LHCN-M2 (cell line): ENCODE data around the genes ST7 and CPED1.

GRCh38 chr7:112422601-112423438 is 27.4 kb upstream of the IFRD1 start:
- RAMPAGE, long total RNA, result no peak

DNA sequence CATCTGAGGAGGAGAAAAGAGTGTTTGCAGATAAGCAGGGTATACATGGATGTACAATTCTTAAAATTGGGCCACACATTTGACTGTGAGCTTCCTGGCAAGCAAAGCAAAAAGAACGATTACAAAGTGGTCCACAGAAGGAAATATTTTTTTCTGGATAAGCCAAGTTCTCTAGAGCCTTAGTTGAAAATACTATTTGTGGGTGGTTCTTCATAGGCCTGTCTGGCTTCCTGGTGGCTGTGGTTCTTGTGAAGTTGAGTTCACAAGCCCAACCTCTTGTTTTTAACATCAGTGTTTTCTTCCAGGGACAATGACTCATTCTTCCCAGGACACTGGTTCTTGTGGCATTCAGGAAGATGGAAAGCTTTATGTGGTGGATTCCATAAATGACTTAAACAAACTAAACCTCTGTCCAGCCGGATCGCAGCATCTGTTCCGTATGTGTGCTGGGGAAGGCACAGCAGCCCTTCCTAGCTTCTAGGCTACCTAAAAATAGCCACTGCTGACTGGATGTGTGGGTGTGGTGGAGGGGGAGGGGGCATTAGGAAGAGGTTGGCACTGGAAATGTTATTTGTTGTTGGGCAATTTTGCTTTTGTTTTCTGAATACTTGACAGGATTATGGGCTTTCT is 3.8 kb downstream of the LSMEM1 start:
- RAMPAGE, long total RNA, result no peak

GRCh38 chr7:113593489-113594376 is 325.1 kb downstream of the PPP1R3A start:
- RAMPAGE, long total RNA, result no peak

- RAMPAGE, long total RNA, result no peak
These were observed 169.4 kb upstream of the PPP1R3A start for GRCh38 chr7:114088072-114088699.

DNA sequence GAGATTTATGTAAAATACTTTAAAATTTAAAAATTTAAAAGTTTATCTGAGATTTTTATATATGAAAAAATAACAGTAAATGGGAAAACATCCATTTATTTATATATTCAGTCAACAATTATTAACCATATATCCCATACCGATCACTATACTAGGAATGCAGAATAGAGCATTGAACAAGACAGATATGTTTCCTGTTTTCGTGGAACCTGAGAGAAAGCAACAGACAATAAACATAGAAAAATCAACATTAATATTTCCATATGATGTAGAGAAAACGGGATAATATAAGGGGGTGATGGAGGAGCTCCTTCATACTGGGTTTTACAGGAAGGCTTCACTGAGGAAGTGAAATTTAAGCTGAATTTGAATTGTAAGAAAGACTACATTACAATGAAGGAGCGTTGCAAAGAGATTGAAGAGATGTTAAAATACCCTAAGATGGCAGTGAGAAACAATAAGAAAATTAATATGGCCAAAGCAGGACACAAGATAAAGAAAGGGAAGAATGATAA is 17.4 kb upstream of the FOXP2 start:
- RAMPAGE, long total RNA, result no peak

- RAMPAGE, long total RNA, result no peak
These were observed 1.0 kb upstream of the FOXP2 start for GRCh38 chr7:114413547-114414041.

DNA sequence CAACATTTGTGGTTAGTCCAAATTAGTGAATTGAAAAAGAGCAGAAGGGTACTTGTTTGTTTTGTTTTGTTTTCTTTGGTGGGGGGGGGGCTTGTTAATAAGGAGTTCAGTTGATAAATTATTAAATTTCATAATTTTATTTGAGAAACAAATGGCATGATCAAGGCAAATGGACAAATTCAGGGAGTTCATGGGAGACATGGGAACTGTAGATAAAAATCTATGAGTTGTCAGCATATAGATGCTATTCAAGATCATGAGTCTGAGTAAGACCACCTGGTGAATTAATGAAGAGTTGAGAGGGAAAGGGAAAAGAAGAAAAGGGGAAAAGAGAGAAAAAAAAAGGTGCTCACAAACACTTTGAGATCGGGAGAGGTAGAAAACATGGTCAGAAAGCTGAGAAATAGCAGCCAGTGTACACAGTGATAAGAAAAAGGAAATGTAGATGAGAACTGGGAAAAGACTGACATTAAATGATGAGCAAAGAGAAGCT is 95.0 kb downstream of the FOXP2 start:
- RAMPAGE, long total RNA, result no peak

DNA sequence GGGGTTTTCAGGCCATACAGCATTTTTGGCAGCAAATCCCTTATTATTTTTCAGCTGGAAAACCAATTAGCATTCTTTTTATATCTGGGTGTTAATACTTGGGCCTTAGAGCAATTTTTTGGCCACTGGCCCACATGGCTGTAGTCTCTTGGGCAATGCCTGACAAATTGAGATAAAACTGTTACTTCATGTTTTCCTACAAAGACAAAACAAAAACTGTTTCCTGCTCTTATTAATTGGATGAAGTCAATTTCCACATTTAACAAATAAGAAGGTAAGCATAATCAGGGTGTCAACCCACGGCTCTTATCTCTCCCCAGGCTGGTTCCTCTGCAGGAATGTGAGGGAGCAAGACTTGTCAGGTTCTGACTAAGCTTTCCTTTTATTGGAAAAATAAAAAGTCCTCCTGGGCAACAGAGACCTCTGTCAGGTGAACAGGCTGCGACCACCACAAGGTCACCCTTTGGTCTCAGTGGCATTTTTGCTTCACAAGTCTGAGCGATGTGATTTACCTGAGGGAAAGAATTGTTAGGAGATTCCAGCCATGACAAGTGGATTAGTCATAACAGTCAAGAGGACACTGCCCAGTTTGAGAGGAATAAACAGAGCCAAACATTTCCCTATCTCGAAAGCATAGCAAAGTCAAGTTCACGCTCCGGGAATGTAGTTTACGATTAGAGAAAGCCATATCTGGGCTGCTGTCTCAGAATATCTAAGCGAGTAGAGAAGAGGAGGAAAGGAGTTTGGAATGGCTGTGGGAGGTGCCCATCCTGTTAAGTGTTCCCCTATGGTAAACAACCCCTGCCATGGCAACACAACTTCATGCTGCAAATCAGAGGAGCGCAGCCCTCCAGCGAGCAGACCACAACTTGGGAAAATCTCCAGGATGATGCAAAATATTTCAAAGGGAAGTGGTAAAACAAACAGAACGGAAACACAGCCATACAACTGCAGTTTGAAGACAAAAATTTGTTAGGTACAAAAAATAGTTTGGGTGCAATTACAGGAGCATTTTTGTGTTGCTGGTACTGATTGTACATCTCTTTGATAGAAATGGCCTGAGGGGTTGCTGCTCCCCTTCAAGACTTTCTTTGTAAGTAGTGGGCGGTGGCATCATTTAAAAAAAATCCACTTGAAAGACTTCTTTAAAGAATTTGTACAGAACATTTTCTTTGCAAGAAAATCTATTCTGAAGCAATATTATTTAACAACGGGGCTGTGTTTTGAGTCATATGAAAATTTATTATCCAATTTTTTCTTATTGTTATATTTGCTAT is 144.6 kb downstream of the TES start:
- RAMPAGE, long total RNA, result no peak

DNA sequence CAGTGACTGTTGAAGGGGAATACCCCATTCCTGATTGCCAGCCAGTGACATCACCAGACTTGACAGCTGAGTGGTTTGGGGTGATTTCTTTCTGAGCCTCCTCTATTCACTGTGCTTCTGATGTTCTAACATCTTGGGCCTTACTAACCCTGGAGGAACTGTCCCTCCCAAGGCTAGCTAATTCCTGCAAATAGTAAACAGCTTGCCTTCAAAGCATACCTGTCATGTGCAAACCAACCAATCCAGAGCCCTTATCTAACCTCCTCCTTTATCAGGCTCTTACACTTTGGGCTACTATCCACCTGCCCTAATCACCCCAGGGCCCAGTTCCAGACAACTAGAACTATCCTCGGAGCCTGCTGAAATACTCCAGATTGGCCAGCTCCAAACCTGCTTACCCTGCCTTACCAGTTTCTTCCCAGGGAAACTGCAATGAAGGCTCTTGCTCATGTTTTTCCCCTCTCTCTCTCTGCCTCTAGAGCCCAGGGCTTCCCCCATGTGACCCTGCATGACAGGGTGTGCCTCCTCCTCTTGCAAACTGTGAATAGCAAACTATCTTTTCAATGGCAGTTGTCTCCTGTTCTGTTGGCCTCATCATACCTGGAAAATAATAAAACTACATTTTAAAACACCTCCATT is 81.5 kb upstream of the CAPZA2 start:
- RAMPAGE, long total RNA, result no peak

GRCh38 chr7:116810218-116810787 is 52.1 kb upstream of the CAPZA2 start:
- RAMPAGE, long total RNA, result no peak

DNA sequence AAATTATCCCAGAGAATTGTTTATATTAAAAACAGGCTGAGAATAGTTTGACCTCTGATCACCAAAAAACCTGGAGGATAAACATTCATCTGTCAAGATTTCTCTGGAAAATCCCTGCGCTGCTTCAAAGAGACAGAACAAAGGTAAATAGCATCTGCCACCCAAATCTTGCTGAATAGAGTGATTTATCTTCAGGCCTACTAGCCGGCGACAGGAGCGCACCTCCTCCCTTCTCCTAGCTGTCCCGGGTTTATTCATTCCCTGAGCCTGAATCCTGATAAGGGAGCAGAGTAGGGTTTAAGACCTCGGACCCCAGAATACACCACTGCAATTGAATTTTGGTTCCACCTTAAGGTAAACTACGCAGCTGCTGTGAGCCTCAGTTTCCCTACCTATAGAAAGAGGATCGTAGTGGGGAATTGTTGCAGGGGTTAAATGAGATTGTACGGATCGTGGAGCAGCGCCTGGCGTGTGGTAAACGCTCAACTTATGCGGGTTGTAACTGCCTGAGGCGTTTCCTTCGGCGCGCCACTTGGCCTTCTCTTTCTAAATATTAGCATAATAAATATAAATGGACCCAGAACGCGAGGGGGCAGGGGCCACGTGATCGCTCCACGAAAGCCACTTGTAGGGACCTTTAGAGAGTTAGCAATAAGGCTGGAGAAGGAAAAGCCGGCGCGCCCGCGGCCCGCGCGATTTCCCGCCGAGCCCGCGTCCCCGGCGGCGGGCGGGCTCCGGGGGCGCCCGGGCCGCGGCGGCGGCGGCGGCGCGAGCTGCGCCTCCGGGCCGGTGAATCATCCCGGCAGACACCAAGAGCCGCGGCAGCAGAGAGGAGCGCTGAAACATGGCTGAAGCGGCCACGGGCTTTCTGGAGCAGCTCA is at the start of gene ST7:
TSS of gene ST7 (plus strand) at position 805 of the 881 bp plus-strand sequence.
- RAMPAGE, long total RNA, result no peak

- RAMPAGE, long total RNA, result no peak
These were observed 381 bp downstream of the ST7 start for GRCh38 chr7:116953578-116954186.

DNA sequence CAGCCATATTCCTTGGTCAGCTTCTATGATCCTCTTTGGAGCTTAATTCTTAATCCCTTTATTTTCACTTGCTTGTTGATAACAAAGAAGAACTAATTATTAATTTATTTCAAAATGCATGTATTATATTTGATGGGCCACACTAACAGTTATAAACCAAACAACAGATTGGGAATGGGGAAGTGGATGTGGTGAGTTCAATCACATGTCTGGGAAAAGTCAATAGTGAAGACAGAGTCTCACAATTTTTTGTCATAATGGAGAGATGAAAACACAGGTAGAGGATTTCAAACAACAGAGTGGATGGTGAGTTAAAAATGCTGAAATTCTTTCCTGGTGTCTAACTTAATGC is 1.7 kb upstream of the CFTR start:
- RAMPAGE, long total RNA, result no peak

GRCh38 chr7:117478889-117479260 is 950 bp upstream of the CFTR start:
- RAMPAGE, long total RNA, result no peak

DNA sequence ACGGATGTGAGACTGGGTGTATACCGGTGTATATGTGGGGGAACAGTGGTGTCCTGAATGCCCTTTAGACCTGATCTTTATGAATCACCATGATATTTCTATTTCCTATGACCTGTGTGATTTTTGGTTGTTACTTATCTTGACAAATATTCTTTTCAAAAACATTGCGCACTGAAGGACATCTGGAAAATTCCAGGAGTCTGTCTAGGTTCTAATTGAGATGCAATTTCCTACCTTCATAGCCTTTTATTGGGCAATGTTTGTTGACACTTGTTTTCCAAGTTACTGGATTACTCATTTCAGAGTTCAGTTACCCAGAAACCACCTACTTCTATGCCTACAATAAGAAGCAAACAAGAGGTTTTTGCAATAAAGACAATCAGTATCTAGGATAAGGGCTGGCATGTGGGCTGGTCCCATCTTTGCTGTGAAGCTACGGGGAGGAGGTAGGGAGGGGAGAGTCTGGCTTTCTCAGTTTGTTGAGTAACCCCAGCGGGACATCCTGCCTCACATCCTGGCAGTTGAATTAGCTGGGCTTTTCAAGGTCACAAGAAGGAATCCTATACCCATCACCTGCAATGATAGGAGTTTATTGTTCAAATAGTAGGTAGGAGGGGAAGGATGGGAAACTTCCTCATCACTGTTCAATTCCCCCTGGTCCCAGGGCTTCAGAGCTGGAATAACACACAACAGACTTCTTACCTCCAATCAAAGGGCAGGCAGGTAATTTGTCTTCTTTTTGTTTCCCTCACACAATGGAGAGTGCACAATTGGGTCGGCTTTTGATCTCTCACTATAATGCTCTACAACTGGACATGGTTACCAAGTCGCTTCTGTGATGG is 190.2 kb downstream of the CTTNBP2 start:
- RAMPAGE, long total RNA, result no peak

DNA sequence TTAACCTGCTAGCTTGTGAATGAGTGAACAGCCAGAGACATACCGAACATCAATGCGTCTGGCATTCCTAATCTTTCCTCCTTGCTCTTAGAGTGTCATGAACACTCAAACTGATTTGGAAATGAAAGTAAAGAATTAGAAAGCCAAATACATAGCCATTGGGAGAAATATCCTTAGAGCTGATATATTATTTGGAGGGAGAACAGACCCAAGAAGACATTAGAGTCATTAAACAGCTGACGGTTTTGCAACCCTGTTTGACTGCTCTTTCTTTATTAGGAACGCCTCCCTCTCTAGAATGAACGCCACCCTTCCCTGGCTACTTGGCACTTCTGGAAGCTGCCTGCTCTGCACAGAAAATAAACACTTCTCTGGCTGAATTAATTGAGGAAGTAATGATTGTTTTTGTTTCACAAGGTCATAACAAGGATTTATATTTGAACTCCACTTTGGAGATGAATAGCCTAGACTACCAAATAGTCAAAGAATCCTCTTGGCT is 42.8 kb downstream of the CTTNBP2 start:
- RAMPAGE, long total RNA, result no peak

GRCh38 chr7:120395321-120396142 is 122.6 kb downstream of the KCND2 start:
- RAMPAGE, long total RNA, result no peak

DNA sequence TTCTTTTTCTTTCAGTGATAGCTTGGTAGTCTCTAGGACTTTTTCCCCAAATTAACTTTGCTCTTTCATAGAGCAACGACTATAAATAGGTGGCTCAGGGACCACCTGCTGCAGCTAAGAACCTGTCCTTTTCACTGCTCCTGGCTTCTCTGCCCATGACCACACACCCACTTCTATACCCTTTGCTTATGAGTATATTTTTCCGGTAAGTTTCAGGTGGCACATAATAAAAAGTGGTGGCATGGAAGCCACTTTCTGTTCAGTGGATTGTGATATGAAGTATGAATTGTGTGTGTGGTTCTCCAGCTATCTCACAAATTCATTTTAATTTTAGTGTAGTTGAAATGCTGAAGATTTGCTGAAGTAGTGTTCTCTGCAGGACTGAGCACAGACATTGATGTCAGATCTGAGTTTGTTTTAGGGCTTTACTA is 1.3 kb downstream of the ING3 start:
- RAMPAGE, long total RNA, result no peak

- RAMPAGE, long total RNA, result no peak
These were observed 875 bp upstream of the CPED1 start for GRCh38 chr7:120987501-120988170.

DNA sequence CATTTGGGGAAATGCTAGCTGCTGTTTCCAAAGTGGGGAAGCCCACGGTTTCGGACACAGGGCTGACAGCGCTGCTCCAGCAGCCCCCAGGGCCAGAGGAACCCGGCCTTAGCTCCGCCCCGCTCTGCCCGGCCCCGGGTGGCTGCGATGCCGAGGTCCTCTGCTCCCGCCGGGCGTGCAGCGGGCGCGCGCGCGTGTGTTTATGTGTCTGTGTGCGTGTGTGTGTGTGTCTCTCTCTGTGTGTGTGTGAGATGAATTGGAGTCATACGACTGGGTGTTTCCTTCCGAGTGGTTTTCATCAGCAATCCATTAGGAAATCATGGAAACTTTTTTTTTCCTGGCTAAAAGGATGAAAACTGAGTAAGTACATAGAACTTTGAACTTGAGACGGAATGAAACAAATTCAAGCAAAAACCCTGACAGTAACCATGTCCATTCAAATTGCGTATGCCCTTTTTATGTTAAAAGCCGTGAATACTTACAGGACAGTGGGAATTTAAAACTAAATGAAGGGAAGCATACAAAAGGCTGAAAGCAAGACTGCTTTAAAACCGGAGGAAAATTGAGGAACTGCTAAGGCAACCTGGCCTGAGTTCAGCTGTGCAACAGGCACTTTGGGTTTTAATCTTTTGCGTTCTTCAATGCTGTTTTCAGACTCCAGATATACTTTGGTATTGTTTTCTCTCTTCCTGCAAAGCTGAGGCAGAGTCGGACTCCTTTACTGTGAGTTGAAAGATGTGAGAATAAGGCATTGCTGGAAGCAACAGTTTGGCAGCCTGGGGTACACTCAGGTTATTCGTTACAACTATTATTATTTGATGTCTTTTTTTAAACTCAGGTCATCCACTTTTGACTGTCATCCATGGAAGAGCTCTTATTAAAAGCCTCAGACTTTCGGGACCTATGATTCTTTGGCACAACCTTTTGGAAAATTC is at the start of gene CPED1:
TSS of gene CPED1 (plus strand) at position 159 of the 935 bp plus-strand sequence.
- RAMPAGE, long total RNA, result no peak